ENCODE measurements around a stretch of chr21.

DNA sequence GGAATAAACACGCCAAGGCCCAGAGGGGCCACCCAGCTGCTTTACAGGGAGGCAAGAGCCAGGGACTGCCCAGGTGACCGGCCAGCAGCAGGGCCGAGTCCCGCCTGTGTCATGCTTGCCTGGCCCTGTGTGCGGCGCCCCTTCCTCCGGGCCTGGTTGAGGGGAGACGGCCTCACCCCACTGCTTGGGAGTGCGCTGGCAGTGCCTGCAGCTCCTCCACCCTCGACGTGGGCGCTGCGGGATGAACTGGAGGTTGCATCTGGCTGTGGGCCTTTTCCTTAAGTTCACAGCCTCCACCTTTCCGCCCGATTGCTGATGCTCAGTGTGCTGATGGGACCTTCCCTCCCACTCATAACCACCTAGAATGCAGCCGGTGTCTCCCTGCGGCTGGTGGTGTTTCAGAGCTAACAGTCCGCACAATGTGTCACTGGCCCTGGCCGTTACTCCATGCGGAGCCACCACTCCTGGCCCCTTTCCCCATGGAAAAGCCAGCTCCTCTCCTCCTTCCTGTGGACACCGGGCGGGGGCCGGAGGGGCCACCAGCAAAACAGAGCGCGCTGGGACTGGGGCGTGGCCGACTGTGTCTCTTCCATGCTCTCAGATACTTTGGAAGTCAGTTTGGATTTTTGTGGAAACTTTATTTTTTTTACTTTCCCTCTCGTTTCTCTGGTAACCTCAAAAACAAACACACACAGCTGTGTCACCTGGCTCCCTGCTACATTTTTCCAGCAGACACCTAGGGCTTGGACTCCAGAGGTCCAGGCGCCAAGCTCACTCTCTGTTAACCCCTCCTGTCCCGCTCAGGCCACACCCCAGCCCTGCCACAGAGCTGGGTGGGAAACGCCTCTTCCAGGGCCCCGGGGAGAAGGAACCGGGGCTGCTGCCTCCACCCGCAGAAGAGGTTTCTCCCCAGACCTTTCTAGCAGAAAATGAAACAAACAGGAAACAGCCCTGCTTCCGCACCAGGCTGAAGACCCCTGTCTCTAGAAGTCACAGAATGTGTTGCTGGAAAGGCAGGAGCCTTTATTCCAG is 32.7 kb upstream of the COL6A2 start:
- RRBS: 74% methylated on average over 6 of the region's 35 CpGs

- RRBS: no CpG with 5 or more reads among the region's 8 CpGs
Observed at GRCh38 chr21:46187315-46187903, 3.1 kb upstream of the SPATC1L start.

DNA sequence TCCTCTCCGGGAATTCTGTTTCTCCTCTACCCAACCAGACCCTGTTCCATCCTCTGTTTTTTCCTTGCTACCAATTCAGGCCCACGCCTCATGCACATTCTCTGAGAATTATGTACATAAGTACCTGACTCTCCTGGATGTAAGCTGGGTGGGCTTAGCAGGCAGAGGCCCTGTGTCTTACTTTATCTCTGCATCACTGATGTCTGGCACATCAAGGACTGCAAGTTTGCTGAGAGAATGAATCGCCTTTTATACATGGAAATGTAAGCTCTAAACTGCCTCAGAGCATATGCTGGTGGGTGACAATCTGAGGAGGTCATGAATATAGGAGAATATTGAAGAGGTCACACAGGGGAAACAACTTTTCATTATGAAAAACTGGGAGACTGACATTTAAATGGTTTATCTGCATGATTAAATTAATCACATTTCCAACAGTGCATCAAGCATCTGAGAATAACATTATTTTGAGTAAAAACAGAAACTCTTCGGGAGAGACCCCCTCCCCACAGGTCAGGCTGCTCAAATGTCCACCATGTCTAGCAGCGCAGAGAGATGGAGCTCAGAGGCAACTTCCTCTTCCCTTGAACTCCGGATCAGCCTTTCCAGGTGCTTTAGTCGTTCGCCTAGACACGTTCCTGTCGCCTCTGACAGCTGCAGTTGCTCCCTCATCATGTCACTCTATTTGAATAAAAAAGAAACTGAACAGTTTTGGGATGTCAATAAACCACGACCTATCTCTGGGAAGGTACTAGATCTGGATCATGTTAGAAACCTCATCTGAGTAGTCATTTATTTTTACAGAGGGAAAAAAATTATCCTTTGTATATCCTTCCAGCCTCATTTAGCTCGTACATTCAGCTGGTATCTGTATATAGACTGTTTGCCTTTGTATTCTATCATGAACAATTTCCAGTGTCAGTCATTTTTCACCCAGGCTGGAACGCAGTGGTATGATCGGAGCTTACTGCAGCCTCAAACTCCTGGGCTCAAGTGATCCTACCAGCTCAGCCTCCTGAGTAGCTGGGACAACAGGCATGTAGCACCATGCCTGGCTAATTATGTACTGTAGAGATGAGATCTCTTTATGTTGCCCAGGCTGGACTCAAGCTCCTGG is 6.5 kb upstream of the LSS start:
- RRBS: no CpG with 5 or more reads among the region's 14 CpGs

DNA sequence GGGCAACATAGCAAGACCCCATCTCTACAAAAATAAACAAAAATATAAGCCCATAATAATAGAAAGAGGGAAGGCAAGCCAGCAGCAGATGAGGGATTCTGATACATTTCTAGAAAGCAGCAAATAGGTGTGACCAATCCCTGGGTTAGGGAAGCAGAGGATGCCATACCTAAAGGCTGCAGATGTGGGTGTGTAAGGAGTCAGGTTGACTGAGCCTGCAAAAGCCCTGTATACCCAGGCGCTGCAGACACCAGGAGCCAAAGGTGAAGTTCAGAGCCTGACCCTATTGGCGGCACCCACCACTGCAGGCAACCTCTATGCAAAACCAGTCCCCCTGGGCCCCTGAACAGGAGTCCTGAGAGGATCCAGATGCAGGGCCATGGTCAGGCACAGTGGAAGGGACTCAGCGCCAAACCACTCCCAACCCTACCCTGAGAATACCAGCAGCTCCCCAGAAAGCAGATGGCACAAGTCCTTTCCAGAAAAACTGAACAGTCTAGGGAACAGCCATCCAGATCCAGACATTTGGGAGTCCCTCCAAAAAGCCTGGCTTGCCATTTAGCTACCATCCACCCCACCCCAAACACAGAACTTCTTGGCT is 19.4 kb upstream of the LSS start:
- RRBS: no CpG with 5 or more reads among the region's 3 CpGs

DNA sequence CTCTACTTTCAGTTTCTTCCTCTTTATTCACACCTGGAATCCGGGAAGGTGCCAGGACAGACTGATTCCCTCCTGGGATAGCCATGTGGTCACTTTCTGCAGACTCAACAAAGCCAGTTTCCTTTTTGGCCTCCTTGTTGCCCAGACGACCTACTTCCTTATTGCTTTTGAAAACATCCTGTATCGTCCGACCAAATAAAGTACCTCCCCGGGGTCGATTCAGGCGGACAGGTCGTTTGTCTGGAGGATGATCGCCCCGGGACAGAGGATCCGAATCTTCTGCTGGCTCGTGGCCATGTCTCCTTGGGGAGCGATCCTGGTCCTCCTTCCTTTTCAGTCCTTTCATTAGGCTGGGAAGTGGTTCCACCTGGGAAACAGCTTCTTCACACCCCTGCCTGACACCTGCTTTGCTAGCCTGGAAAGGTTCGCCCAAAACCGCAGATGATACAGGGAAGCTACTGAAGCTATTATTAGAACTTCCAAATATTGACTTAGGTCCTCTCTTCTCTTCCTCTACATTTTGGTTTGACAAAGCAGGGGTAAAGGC is 1.3 kb downstream of the MCM3AP start:
- RRBS: 96% methylated on average over 6 of the region's 15 CpGs

DNA sequence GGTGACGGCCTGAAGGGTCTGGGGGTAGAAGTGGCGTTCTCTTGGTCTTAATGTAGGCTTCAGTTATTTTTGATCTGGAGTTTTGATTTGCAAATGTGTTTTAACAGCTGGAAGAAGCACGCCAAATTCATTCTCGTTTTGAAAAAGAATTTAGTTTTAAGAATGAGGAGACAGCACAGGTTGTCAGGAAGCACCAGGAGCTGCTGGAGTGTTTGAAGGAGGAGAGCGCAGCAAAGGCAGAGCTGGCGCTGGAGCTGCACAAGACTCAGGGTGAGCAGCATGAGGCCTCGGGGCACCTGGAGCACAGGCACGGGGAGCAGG is 66.6 kb downstream of the PCNT start:
- RRBS: no CpG with 5 or more reads among the region's 8 CpGs

DNA sequence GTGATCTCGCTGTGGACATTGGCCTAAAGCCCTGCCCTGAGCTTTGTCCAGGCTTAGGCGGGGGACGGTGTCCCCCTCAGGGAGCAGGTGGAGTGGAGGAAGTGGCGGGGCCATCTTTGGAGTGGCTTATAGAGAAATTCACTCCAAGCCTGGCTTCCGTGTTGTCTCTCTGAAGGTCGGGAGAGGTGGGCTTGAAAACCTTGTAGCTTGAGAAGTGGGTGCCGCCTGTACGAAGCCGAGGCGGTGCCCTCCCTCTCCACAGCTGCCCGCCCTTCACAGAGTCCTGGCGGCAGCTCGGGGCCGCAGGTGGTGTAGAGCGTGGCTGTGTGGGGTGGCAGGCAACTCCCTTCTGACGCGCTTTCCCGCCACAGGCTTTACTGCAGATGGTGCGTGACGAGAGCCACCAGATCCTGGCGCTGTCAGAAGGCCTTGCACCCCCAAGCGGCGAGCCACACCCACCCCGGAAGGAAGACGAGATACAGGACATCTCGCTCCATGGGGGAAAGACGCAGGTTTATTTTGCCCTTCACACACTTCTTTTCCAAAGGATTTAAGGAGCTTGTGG is 33.1 kb upstream of the DIP2A start:
- RRBS: no CpG with 5 or more reads among the region's 27 CpGs

DNA sequence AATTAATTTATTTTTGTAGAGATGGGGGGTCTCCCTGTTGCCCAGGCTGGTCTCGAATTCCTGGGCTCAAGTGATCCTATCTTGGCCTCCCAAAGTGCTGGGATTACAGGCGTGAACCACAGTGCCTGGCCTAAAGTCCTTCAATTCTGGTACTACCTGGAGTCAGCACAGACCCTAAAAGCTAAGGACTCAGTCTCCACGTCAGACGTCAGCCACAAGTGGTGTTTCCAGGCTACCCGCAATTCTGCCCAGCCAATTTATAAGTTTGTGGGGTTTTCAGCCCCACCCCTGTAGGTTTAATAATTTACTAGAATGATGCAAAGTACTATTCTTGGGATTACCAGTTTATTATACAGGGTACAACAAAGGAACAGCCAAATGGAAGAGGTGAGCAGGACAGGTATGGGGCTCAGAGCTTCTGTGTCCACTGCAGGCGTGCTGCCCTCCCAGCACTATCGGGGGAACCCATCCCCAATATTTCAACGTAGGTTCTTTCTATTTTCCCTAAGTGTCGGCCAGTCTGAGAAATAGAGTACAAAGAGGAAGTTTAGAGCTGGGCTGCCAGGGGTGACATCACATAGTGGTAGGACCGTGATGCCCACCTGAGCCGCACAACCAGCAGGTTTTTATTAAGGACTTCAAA is 10.5 kb upstream of the DIP2A start:
- RRBS: no CpG with 5 or more reads among the region's 11 CpGs

GRCh38 chr21:46635787-46636389 is 414 bp downstream of the PRMT2 start:
- RRBS: no CpG with 5 or more reads among the region's 45 CpGs

All from HCT116 (cell line).